Duodenum (tissue), 1 donor: Measurements from ENCODE around the genes CD72, ARHGEF39, MSMP and NPR2.

DNA sequence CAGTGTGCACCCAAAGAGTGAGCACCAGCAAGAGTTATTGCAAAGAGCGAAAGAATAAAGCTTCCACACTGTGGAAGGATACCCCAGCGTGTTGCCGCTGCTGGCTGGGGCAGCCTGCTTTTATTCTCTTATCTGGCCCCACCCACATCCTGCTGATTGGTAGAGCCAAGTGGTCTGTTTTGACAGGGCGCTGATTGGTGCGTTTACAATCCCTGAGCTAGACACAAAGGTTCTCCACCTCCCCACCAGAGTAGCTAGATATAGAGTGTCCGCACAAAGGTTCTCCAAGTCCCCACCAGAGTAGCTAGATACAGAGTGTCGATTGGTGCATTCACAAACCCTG lies 10.4 kb upstream of the FAM205A start:
- PRO-cap = no peak

DNA sequence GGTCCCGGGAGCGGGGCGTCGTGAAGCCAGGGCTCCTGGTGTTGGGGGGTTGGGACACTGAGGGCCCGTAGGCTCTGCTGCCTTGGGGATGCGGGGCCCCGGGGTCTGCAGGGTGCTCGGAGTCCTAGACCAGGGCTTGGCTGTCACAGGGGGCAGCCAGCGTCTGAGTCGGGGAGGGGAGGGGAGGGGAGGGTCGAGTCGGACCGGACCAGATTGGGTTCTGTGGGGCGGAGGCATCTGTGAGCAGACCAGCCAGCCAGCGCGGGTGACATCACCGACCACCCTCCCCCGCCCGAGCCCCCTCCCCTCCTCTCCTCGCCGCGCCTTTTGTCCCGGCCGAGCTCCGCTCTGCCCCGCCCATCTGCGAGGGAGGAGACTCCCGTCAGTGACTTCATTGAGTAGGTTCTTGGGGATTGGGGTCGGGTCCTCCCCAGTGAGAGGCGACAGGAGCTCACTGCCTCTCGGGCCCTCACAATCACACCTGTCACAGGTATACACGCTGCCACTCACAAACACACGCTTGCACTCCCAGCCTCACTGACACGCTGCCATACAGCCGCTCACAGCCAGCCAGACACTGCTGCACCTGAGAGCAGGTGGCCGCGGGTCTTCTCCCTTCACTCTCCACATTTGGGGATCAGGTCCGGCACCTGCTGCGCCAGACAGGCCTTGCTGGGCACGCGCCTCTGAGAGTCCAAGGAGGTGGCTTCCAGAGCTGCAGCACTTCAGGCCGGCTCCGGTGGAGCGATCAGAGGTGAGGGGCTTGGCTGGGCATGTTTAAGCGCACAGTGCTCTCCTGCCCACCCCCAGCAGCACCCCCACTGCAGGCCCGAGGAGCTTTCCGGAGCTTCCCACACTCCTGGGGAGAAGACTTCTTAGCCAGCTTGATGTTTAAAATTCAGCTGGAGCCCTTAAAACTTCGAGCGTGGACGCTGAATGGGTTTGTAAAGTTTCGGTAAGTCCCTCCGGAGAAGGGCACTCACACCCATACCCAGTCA lies 612 bp downstream of the DNAJB5 start:
- PRO-cap = bidirectional peak, plus-strand start at position 433 of the sequence, minus-strand start at position 303 of the sequence

- PRO-cap = bidirectional peak, plus-strand start at chr9:34997219, minus-strand start at chr9:34997057
These were observed 7.3 kb downstream of the DNAJB5 start for GRCh38 chr9:34996669-34997336.

DNA sequence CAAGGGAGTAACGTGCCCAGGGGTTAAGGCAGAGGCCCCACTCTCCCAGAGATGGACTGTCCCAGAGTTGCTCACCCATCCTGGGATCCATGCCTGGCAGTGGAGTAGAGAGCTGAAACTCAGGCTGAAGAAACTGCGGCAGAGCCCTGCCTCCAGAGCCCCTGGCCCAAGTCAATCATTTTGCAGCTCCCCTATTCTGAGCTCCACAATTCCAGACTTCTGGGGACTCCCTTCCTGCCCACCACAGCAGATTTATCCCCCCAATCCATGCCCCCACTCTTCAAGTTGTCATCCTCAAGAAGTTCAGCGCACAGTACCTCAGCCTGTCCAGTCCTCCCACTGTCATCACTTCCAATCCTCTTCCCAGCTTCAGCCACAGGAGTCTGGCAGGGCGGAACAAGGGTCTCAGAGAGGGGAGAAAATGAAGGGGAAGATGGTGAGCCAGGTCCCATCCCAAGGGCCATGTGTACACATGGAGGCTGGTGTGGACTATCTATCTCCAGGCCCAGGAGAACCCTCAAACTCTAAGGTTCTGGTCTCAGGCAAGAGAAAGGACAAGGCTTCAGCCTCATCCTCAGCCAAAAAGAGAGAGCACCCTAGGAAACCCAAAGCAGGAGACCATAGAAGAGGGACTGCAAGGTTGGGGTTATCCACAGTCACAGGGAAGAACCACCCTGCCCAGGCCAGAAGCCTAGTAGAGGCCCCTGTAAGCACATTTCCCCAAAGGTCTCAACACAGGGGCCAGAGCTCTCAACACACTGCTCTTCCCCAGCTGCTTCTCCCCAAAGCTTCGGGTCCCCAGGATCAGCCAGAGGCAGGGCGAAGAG lies 3.0 kb downstream of the C9orf131 start:
- PRO-cap = no peak

- PRO-cap = no peak
These were observed 1.2 kb downstream of the VCP start for GRCh38 chr9:35071160-35071611.

DNA sequence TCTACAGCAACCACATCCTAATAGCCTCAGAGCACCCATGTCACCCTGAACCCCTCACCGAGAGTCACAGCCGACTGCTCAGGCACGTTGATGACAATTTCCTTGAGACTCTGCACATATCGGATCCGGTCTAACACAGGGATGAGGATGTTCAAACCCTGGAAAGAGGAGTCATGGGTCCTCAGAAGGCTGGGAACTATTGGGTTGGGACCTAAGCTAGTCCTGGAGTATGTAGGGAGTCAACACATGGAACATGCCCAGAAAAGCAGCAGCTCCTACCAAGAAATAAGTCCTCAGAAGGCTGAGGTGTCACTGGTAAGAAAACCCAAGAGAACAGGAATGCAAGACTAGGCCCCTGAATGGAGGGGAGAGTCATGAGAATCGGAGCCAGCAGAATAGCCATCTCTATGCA lies 888 bp downstream of the STOML2 start:
- PRO-cap = no peak

- PRO-cap = no peak
These were observed 4.6 kb upstream of the STOML2 start for GRCh38 chr9:35107473-35107923.

DNA sequence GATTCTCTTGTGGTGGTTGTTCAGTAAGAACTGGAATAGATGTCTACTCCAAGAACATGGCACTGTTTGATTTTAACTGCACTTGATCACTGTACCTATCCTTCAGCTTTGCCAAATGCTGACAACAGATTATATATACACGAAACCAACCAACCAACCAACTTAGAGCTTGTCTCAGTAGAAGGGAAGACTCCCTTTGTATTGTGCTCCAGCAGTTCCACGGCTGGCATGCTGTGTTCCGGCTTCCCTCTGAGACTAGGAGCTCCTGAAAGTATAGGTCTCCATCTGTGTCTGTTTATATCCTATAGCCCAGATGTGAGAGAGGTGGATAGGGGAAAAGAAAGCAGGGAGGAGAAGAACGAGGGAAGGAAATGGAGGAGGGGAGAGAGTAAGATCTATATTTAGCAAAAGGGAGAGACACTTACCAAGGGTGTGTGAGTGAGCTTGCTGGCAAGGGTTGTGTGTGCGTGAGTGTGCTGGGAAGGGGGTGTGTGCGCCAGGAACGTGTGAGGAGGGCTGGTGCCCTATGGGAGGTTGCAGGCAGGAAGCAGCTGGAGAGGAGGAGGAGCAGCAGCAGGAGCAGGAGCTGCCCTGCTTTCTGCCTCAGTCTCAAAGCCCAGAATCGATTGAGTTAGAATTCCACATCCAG lies 148.5 kb upstream of the RUSC2 start:
- PRO-cap = no peak

- PRO-cap = no peak
These were observed 21.0 kb downstream of the RUSC2 start for GRCh38 chr9:35510563-35511583.

GRCh38 chr9:35616849-35617442 lies 1.3 kb downstream of the CD72 start:
- PRO-cap = no peak

DNA sequence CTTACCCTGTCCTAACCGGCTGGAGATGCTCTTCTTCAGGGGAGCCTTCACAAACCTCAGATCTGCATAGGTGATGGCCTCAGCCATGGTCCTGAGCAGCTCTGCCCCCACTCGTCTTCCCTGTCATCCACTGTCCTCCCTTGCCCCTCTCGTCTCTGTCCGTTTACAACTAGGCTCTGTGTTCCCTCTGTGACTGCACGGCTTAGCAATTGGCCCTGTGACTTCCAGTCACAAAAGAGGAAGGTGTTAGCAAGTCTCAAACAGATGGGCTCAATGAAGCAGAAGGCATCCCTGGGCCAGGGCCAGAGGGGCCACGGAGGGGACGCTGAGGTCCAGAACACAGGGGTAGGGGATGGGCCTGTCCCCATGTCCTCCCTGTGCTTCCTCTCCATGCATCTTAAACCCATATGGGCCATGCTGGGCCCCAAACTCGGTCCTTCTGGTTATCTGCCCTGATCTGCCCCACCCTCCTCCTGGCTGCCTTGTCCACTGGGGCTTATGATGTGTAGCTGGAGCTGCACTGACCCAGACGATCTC lies at the start of gene CD72:
Gene CD72, minus strand, starts transcription at position 197 of the 537 bp plus-strand sequence.
- PRO-cap = unidirectional peak, minus-strand start at position 157 of the sequence

GRCh38 chr9:35649471-35649830 lies 1.3 kb downstream of the SIT1 start:
- PRO-cap = no peak

GRCh38 chr9:35664098-35664857 lies 717 bp downstream of the ARHGEF39 start:
- PRO-cap = no peak

DNA sequence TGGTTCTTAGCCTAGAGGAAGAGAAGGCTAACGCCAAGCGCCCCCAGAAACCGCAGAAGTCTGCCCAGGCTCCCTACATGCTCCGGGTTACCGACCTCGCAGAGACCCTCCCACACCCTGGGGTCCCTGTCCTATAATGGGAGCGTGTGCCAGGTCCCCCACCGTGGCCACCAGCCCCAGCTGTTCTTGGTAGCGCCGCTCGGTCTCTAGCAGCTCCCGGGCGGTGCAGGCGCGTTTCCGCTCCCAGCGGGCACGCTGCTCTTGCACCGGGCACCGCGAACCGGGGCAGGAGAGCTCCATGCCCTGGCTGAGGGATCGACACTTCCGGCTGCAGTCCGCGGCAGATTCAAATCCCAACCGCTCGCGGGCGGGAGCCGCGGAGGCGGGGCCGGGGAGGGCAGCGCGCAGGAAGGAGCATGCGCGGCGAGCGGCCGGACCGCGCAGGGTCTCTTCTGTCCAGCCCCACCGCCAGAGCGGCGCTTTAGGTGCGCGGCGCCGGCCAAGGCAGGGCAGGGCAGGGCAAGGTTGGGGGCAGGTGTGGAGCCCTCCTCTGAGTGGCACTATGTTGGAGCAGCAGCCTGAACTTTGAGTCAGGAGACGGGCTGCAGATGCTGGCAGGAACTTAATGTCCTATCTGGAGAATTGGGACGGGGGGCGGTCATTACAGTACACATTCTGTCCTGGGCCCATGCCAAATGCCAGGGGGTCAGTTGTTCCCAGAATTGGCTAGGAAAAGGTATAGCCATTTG lies at the start of gene ARHGEF39:
Gene ARHGEF39, minus strand, starts transcription at position 326 of the 749 bp plus-strand sequence.
- PRO-cap = bidirectional peak, plus-strand start at position 385 of the sequence, minus-strand start at position 320 of the sequence

GRCh38 chr9:35696544-35697166 lies 6.9 kb upstream of the TPM2 start:
- PRO-cap = no peak

DNA sequence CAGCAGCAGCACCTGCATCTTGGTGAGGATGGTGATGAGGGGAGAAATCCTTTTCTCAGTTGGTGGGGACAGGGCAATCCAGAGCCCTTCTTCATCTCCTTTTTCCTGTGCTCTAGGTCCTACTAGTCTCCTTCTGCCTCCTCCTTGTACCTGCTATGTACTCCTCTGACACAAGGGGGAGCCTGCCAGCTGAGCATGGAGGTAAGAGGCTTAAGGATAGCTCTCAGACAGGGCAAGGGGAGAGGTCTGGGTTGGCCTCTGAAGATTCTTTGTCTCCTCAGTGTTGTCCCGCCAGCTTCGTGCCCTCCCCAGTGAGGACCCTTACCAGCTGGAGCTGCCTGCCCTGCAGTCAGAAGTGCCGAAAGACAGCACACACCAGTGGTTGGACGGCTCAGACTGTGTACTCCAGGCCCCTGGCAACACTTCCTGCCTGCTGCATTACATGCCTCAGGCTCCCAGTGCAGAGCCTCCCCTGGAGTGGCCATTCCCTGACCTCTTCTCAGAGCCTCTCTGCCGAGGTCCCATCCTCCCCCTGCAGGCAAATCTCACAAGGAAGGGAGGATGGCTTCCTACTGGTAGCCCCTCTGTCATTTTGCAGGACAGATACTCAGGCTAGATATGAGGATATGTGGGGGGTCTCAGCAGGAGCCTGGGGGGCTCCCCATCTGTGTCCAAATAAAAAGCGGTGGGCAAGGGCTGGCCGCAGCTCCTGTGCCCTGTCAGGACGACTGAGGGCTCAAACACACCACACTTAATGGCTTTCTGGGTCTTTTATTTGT lies 3.8 kb downstream of the CREB3 start:
- PRO-cap = no peak

GRCh38 chr9:35740616-35741293 lies 8.3 kb downstream of the GBA2 start:
- PRO-cap = no peak

DNA sequence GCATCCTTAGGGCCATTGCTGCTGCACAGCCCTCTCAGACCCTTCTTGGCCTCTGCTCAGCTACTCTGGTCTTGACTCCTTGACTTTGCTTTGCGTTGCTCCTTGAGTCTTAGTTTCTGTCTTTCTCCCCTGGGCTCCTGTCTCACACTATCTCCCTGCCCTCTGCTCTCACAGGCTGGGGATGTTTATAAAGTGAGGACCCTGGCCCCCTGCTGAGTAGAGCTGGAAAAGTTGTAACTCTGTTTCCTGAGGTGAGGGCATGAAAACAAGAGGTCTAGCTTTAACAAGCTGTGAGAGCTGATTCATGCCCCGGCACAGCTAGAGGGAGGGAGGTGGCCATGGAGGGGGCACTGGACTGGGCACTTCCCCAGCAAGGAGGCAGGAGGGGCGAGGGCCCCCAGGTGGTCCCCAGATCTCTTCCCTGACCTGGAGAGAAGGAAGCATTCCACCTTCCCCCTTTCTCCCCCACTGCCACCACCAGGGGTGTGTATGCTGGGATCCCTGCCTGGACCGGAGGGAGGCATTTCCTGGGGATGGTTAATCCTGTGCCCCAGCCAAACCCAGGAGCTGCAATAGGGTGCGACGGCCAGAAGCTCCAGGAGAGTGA lies at the start of gene MSMP:
Gene MSMP, minus strand, starts transcription at position 163 of the 607 bp plus-strand sequence.
- PRO-cap = no peak

DNA sequence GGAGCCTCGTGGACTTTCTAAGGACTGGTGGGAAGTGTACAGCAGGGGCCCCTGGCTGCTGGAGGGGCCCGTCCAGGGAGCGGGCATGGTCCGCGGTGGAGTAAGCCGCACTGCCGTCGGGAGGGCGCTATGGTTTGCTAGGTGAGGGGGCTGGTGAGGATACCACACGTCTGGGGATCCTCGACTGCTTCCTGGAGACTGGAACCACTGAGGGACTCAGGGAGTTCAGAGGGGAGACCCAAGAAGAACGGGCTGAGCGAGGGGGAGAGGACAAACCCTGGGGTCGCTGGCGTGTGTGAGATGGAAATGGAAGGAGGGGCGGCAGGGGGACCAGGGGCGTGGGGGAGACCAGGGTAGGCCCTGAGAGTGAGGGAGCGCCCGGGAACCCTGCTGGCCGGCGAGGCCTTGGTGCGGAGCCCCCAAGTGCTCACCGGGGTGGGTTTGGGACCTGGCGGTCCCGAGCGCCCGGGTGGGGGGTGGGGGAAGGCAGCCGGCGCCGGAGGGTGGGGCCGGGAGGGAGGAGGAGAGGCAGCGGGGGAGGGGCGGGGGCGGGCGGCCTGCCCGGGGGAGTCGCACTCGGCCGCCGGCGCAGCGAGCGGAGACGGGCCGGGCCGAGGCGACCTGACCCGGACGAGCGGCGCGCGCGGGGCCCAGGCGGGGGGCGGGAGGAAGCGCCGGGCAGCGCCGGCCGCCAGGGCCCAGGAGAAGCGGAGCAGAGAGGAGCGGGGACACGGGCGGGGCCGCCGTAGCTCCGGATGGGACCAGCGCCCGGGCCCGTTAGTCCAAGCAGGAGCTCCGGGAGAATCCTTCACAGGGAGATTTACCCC lies at the start of gene NPR2:
Gene NPR2, plus strand, starts transcription at position 566 of the 827 bp plus-strand sequence.
- PRO-cap = unidirectional peak, plus-strand start at position 715 of the sequence

DNA sequence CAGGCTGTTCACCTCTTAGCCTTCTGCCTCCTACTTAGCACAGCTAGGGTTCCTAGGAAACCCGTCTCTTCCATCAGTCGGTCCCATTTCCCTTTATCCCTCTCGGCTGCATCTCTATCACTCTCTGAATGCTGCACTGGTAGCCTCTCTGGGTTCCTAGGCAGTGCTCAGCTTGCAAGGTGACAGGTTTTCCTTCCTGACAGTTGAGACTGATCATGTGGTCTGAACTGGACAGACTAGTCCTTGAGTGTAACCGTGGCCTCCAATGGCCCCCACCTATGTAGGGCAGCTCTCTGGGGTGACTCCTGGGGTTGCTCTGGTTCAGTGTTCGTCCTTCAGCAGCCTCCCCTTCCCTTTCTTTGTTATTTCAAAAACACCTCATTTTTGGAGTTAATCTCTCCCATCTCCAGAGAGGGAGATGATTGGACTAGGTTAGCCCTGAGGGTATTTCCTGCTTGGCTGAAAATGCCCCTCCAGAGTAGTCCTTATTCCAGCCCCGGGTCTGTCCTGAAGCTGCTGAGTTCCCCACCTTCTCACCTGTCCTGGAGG lies 3.8 kb downstream of the TMEM8B start:
- PRO-cap = no peak